ENCODE measurements around a stretch of chr7.

GRCh38 chr7:157851651-157852273 lies 515.0 kb downstream of the DNAJB6 start:
- PRO-cap, 2 experiments: peak in 2 of 2 experiments; most common minus-strand start chr7:157851889 (in 2)
- RAMPAGE, long total RNA, 4 experiments: no peak in any of the 4 experiments

- PRO-cap, 2 experiments: no peak in any of the 2 experiments
- RAMPAGE, long total RNA, 4 experiments: no peak in any of the 4 experiments
Observed at GRCh38 chr7:158011888-158012387, 575.7 kb downstream of the PTPRN2 start.

DNA sequence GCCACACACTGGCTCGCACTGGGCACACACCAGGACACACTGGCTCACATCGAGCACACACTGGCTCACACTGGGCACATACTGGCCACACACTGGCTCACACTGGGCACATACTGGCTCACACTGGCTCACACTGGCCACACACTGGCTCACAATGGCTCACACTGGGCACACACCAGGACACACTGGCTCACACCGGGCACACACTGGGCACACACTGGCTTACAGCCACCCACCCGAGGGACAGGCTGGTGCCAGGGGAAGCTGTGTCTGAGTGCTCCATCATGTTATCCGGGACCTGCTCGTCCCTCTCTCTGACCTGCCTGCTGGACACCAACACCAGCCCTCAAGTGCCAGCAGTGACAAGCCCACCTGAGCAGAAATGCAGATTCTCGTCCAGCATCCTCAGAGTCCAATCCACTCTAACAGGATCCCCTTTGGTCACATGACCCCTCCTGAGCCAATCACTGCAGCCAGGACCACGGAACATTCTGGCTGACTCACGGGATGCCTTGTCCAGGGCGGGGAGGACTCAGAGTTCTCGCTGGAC lies 155.9 kb downstream of the PTPRN2 start:
- PRO-cap, 2 experiments: no peak in any of the 2 experiments
- RAMPAGE, long total RNA, 4 experiments: no peak in any of the 4 experiments

- PRO-cap, 2 experiments: no peak in any of the 2 experiments
- RAMPAGE, long total RNA, 4 experiments: no peak in any of the 4 experiments
Observed at GRCh38 chr7:158607323-158608090, 19.9 kb upstream of the PTPRN2 start.

GRCh38 chr7:158662604-158662931 lies 42.0 kb downstream of the NCAPG2 start:
- PRO-cap, 2 experiments: no peak in any of the 2 experiments
- RAMPAGE, long total RNA, 4 experiments: no peak in any of the 4 experiments

GRCh38 chr7:158742334-158742621 lies 37.7 kb upstream of the NCAPG2 start:
- PRO-cap, 2 experiments: no peak in any of the 2 experiments
- RAMPAGE, long total RNA, 4 experiments: no peak in any of the 4 experiments

GRCh38 chr7:158785769-158786339 lies 43.5 kb downstream of the ESYT2 start:
- PRO-cap, 2 experiments: no peak in any of the 2 experiments
- RAMPAGE, long total RNA, 4 experiments: no peak in any of the 4 experiments

DNA sequence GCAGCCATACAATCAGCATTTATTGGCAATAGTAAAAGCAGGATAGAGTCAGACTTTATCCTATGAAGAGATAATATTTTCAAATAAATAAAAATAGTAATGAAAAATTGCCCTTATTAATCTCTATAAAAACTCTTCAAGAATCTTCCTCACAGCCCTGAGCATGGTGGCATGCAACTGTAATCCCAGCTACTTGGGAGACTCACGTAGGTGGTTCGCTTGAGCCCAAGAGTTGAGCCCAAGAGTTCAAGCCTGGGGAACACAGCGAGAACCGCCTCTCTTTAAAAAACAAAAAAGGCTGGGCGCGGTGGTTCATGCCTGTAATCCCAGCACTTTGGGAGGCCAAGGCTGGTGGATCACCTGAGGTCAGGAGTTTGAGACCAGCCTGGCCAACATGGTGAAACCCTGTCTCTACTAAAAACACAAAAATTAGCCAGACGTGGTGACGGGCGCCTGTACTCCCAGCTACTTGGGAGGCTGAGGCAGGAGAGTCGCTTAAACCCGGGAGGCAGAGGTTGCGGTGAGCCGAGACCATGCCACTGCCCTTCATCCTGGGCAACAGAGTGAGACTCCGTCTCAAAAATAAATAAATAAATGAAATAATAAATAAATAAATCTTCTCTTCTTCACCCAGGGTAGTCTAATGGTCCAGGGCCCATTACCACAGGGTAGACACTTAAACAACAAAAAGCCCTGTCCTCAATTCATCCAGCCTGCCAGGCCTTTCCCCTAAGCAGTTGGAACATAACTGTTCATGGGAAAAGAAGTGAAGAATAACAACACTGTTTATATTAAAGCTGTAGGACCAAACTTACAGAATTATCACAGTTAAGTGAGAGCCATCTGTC lies 4.4 kb downstream of the ESYT2 start:
- PRO-cap, 2 experiments: no peak in any of the 2 experiments
- RAMPAGE, long total RNA, 4 experiments: no peak in any of the 4 experiments

DNA sequence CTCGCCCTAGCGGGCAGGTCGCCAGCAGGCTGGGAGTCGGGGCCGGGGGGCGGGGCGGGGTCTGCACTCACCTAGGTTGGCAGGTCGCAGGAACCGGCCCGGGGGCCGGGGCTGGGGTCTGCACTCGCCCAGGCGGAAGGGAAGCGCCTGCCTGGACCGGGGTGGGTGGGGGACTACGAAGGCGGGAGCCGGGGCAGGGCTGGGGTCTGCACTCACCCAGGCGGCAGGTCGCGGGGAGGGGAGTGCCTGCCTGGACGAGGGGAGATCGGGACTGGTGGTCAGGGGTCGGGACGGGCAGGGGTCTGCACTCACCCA lies 575 bp downstream of the ESYT2 start:
- PRO-cap, 2 experiments: no peak in any of the 2 experiments
- RAMPAGE, long total RNA, 4 experiments: no peak in any of the 4 experiments

DNA sequence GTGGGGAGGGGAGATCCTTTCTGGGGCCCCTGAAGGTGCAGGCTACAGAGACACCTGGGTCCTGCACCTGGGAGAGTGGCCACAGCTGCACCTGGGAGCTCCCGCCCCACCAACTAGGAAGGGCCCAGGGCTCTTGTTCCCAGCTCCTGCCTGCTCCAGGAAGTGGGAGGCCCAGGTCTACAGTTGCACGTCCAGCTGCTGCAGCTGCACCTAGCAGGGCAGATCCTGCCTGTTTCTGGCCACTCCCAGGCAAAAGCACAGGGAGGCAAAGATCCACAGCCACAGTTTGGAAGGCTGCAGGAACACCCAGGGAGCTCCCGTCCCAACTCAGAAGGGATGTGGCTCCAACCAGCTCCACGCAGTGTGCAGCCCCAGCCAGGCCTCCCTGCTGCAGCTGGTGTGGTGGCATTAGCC lies 6.2 kb upstream of the DYNC2I1 start:
- PRO-cap, 2 experiments: no peak in any of the 2 experiments
- RAMPAGE, long total RNA, 4 experiments: no peak in any of the 4 experiments

GRCh38 chr7:158858944-158859337 lies 2.6 kb downstream of the DYNC2I1 start:
- PRO-cap, 2 experiments: no peak in any of the 2 experiments
- RAMPAGE, long total RNA, 4 experiments: no peak in any of the 4 experiments

- PRO-cap, 2 experiments: no peak in any of the 2 experiments
- RAMPAGE, long total RNA, 4 experiments: no peak in any of the 4 experiments
Observed at GRCh38 chr7:158876422-158876904, 20.1 kb downstream of the DYNC2I1 start.

DNA sequence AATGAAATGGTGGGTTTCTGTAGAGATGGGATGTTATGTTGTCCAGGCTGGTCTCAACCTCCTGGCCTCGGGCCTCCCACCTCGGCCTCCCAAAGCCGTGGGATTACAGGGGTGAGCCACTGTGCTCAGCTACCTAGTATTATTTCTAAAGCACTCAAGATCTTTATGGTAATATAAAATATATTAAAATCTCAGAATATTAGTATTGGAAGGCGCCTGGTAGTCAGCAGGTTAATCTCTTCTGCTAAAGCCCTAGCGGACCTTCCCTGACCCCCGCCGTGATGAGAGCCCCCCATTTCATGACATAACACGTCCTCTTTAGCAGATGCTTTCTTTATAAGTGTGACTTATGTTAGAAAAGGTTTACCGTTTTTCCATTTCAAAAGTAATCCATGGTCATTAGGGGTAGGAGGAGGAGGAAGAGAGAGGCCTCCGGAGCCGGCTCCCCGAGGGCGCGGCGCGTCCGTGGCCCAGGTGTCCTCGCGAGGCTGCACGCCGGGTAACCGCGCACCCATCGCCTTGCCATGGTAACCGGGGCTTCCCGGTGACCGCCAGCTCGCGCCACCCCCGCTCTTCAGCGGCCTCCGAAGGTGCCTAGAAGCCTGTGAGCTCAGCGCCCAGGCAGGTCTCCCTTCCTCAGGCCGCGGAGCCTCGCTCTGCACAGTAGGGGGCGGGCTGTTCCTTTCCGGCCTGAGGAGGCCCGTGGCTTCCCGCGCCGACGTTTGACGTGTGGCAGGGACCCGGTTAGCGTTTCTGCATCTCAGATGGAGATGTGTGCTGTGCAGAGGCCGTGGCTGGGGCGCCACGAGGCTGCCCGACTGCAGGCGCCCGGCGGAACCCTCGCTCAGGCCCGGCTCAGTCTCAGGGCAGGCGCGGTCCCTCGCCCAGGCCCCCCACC lies 116.9 kb downstream of the DYNC2I1 start:
- PRO-cap, 2 experiments: no peak in any of the 2 experiments
- RAMPAGE, long total RNA, 4 experiments: no peak in any of the 4 experiments

DNA sequence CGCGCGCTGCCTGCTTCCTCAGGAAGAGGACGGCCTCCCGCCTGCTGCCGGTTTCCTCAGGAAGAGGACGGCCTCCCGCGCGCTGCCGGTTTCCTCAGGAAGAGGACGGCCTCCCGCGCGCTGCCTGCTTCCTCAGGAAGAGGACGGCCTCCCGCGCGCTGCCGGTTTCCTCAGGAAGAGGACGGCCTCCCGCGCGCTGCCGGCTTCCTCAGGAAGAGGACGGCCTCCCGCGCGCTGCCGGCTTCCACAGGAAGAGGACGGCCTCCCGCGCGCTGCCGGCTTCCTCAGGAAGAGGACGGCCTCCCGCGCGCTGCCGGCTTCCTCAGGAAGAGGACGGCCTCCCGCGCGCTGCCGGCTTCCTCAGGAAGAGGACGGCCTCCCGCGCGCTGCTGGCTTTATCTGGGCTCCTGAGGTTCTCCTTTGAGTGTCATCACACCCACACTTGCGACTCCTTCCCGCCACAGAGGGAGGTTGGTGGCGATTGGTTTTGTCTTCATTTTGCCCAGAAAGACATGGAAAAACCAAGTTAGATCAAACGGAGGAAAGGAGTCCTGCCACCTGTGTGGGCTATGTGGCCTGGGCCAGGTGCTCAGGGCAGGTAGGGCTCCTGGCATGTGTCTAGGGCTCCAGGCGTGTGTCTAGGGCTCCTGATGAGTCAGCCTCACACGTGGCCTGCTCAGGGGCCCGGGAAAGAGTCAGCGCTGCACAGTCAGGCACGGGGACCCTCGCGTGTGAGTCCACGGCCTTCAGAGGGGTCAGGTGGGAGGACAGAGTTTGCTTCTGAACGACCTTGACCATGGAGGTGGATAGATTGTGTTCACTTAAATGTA lies 138.1 kb downstream of the VIPR2 start:
- PRO-cap, 2 experiments: no peak in any of the 2 experiments
- RAMPAGE, long total RNA, 4 experiments: no peak in any of the 4 experiments

DNA sequence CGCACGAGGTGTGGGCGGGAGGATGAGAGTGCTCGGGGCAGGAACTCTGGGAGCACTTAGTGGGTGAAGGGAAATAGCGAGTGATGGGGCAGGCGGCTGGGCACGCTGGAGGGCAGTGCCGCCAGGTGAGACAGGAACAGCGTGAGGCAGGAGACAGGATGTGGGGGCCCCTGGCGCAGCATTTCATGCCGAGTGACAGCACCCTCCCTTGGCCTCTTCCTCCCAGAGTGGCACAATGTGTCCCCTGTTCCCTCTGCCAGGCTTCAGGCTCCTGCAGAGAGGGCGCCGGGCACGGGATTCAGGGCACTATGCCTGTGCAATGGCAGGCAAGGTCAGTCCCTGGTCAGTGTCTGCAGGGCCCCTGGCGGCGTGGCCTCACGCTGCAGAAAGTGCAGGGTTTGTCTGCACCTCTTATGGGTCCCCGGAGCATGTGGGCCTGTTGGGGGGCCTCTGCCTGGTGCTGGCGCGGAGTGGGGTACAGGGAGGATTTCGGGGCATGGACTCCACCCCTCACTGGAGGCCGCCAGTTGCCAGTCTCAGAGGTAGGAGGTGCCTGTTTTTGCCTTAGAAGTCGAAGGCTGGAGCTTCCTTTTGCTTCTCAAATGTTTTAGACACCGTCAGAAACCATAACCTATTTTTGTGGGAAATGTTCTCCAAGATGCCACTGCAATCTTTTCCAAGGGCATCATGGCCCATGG lies 60.3 kb downstream of the VIPR2 start:
- PRO-cap, 2 experiments: no peak in any of the 2 experiments
- RAMPAGE, long total RNA, 4 experiments: no peak in any of the 4 experiments

DNA sequence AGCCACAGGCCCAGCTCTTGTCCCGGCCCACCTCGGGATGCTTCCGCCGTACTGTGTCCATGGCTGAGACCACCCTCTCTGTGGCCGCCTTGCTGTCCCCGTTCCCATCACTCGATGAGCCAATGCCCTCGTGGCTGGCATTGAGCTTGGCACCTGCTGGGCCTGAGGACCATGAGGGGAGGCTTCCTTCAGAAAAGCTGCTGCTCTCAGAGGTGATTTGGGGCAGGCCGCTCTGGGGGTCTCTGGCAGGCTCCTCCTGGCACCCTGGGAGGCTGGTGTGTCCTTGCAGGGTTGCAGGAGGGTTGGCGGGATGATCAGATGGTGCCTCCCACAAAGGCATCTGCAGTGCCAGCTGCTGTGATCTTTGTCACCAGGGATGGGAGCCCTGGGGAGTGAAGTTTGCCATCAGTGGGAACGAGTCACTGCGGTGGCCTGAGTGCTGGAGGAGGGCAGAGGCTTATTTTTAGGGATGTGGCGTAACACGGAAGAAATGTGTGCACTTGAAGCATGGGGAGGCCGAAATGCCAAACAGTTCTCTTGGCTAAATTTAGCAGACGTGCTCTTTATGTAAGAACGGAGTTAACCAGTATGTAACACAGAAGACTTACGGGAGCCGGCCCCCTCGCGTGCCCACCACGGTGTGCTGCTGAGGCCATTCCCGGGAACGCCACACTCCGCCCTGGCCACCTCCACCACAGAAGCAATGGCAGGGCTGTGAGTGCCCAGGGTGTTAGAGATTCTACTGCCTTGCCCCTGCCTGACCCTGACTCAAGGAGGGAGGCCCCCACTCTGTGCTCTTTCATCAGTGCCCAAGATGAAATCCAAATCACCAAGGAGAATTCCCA lies 47.6 kb downstream of the VIPR2 start:
- PRO-cap, 2 experiments: peak in 1 of 2 experiments; most common plus-strand start position 596 of the sequence (in 1); most common minus-strand start position 407 of the sequence (in 1)
- RAMPAGE, long total RNA, 4 experiments: no peak in any of the 4 experiments

GRCh38 chr7:159112013-159112907 lies 32.4 kb downstream of the VIPR2 start:
- PRO-cap, 2 experiments: no peak in any of the 2 experiments
- RAMPAGE, long total RNA, 4 experiments: no peak in any of the 4 experiments

- PRO-cap, 2 experiments: no peak in any of the 2 experiments
- RAMPAGE, long total RNA, 4 experiments: no peak in any of the 4 experiments
Observed at GRCh38 chr7:159144195-159144563, 488 bp downstream of the VIPR2 start.